Glomerular endothelial cell (primary cell): ENCODE data around the genes SLC36A3 and SPARC.

GRCh38 chr5:150517599-150518337 lies 9.8 kb downstream of the NDST1 start:
- RAMPAGE, long total RNA = no peak

DNA sequence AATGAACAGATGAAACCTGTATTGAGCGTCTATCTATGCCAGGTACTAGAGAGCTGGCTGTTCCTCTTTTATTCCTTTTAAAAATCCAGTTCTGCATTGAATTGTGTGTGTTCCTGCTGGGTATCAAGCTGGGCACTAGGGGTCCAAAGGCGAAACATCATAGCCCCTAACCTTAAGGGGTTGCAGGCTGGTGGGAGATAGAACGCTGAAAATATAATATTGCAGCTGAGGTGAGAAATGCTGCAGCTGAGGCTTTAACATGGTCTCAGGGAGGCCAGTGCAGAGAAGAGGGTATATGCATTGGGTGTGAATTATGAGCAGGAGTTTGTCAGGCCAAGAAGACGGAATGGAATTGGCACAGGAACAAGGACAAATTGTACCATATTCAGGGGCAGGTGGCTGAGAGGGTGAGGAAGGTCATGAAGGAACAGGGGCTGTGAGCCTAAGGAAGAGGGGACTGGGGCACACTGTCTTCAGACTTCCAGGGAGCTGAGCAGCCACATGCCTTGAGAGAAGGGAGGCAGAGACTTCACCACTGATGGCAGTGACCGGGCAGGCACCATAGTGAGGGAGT lies 18.6 kb downstream of the NDST1 start:
- RAMPAGE, long total RNA = no peak

GRCh38 chr5:150593475-150594323 lies 46.8 kb upstream of the SYNPO start:
- RAMPAGE, long total RNA = no peak

DNA sequence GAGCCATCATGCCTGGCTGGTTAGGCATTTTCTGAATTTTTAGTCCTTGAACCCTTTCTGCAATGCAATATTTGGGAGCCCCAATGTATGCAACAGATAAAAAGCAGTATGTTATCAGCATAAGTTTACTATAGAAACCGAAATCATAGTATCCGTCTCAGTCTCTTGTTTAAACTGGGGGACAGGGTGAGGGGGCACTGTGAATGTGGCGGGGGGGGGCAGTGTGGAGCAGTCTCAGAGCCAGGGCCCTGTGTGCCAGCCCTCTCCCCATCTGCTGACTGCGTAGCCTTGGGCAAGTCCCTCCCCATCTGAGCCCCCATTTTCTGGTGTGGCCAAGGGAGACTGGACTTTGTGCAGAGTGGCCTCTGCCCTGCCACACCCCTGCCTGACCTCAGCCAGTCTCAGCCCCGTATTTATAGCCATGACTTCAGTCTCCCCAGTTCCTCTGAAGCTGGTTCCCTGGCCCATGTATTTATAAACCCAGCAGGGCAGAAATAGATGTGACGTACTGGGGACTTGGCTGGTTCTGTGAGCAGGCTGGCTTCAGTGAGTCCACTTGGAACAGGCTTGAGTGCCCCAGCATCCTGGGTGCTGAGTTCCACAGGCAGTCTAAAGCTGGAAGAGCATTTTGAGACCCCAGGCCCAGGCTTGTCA lies 30.8 kb upstream of the SYNPO start:
- RAMPAGE, long total RNA = no peak

GRCh38 chr5:151016658-151017127 lies 3.7 kb upstream of the GPX3 start:
- RAMPAGE, long total RNA = no peak

GRCh38 chr5:151022590-151023253 lies 2.3 kb downstream of the GPX3 start:
- RAMPAGE, long total RNA = no peak

DNA sequence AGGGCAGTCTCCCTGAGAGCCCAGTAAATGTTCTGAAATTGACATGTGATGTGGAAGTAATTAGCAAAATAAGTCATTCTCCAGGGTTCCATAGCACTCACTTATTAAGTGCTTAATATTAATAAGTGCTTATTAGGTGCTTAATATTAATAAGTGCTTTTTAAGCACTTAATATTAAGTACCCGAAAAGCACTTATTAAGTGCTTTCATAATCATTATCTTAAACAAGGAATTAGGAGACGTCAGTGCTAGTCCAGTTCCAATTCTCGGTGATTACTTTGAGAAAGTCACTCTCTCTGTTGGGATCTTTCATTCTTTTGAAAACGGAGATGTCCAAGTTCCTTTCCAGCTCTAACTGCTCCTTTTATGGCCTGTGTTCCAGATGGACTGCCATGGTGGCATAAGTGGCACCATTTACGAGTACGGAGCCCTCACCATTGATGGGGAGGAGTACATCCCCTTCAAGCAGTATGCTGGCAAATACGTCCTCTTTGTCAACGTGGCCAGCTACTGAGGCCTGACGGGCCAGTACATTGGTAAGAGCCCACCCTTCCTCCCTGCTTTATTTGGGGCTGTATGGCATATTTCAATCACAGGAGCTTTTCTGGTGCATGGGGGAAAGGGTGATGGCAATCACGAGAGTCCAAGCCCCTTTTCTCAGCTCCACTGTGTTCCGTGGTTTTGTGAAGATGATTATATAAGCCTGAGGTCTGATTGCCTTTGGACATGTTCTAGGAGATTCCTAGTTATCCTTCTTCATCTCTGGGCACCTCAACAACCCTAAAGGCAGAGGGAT lies 4.8 kb downstream of the GPX3 start:
- RAMPAGE, long total RNA = no peak

DNA sequence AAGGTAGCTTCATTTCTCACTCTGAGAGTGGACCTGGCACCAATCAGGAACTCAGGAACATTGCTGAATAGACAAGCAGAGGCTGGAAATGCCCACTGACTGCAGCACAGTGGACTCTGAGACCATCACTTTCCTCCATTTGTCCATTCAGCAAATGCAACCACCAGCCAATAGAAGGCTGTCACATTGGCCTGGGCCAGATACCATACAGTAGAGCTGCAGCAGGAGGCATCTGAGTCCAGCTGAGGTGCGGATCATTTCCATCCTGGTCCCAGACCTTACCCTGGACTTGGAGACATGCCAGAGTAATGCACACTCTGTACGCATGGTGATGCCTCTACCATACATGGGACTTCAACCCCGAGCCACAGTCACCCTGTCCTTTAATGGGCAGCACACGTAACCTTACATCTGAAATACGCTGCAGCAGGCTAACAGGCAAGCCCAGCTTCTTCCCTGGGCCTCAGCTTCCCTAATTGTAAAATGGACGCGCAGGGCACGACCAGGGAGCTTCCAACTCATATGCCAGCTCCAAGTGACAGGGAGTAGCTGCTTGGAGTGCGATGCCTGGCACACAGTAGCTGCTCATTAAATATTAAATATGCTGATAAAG lies 18.0 kb downstream of the TNIP1 start:
- RAMPAGE, long total RNA = no peak

- RAMPAGE, long total RNA = no peak
Observed at GRCh38 chr5:151085267-151086578, 4.9 kb upstream of the TNIP1 start.

GRCh38 chr5:151095262-151096043 lies 14.6 kb upstream of the TNIP1 start:
- RAMPAGE, long total RNA = no peak

- RAMPAGE, long total RNA = no peak
Observed at GRCh38 chr5:151221580-151221936, 2.3 kb downstream of the CCDC69 start.

DNA sequence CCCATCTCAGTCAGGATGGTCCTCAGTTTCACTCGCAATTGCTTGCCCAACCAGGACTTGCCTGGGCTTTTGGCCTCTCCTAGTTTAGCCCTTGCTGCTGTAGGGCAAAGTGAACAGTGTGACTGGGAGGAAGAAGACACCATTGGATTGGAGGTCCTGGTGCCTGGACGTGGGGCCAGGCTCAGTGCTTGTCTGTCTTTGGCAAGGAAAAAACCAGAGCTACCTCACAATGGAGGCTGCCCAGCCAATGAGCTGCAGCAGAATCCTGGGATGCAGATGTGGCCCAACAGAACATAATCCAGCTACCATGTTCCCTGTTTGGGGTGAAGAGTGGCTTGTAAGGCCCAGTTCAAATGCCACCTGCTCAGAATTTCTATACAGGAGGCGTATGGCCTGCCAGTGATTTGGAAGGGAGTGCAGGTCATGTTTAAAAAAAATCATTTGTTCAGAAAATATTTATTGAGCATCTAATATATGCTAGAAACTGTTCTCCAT lies at the start of gene SLC36A3:
TSS of gene SLC36A3 (minus strand) at position 183 of the 495 bp plus-strand sequence.
- RAMPAGE, long total RNA = no peak

- RAMPAGE, long total RNA = no peak
Observed at GRCh38 chr5:151685460-151686325, 1.0 kb downstream of the SPARC start.

DNA sequence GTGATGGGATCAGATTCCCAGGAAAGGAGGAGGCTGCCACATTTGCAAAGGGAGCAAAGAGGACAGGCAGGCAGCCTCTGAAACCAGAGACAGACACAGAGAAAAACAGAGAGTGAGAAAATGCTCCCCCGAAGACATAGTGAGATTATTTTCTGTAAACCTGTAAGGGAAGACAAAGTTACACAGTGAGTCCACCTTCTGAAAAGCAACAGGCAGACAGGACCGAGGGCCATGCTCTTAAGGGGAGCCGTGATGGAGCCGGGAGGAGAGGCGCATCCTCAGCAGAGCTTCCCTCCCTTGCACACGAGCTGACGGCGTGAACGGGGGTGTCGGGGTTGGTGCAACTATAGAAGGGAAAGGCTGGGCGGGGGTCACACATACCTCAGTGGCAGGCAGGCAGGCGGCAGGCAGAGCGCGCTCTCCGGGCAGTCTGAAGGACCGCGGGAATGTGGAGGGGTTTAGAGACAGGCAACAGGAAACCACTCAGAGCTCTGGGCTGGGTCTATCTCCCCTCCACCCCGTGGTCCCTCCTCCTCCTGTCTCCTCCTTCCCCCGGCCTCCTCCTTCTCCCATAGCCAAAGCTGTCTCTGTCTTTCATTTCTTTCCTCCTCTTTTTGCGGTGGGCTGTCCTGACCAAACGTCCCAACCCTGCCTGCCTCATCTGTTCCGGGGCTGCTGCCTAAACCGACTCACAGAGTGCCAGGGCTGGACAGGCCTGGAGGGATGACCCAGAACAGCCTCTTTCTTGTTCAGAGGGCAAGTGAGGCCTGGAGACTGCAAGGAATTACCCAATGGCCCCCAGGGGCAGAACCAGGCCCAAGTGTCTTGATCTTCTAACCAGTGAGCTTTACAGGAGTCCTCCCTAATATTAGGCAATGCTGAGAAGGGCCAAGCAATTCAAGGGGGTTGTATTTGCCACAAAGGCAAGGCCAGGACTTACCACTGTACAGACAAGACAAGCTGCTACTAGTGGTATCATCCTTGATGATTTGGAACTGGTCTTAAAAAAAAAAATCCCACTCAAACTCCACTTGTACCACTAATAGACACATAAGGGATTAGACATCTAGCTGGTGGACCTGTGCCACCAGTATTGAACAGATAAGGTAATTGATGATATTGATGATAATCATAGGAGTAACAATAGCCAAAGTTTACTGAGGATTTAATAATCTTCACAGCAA lies at the start of gene SPARC:
TSS of gene SPARC (minus strand) at position 432 of the 1,184 bp plus-strand sequence.
- RAMPAGE, long total RNA = start-site peak on the minus strand centred at position 445 of the sequence, 73 bp wide, 16,075 and 20,000 reads in 2 replicates

- RAMPAGE, long total RNA = no peak
Observed at GRCh38 chr5:151709086-151709688, 22.5 kb upstream of the SPARC start.

DNA sequence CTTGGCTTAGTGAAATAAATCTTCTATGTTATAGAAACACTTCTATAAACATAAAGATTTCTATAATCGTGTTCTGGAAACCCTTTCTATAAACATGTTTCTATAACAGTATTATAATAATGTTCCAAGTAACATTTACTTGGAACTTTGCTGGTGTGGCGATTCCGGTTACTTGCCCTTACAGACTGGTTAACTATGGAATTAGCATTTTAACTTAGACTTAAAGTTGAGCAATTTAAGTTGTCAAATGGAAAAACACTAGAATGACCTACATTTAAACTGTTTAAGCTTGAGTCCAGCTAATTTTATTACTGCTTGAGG lies 1.8 kb downstream of the G3BP1 start:
- RAMPAGE, long total RNA = no peak

GRCh38 chr5:154380078-154380757 lies 65.6 kb upstream of the SAP30L start:
- RAMPAGE, long total RNA = no peak

- RAMPAGE, long total RNA = no peak
Observed at GRCh38 chr5:154395428-154396292, 50.1 kb upstream of the SAP30L start.

DNA sequence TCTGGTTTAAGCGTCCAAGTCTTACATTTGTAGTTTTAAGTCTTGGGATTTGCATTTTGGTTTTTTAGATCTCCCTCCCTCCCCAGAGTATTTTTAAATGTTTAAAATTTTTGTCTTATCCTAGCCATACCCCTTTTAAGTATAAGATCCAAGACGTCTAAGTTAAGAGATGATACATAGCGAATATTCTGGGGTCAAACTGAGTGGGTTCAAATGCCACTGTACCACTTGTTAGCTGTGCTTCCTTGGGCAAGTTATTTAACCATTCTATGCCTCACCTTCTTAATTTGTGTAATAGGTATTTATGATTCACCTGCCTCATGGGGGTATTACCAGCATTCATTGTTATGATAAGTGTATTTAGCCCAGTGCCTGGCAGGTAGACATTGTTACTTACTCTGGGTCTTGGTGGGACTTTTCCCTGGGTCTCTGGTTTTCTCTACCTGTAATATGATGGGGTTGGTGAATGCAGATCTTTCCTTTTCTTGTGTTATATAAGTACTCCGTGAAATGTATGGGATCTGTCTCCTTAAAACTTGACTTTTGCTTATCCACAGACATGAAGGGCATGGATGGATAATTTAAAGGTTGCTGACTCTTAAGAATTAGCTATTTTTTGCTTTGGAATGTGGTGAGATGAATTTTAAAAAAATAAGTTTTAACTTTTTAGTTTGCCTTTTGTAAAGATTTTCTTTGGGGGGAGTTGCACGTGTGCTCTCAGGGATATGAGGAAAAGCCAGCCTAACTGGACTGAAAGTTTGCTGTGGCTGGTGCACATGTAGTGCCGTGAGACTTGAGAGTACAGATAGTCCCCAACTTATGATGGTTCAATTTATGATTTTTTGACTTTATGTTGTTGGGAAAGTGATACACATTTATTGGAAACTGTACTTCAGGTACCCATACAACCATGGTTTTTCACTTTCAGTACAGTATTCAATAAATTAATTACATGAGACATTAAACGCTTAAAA lies 4.0 kb downstream of the LARP1 start:
- RAMPAGE, long total RNA = no peak

DNA sequence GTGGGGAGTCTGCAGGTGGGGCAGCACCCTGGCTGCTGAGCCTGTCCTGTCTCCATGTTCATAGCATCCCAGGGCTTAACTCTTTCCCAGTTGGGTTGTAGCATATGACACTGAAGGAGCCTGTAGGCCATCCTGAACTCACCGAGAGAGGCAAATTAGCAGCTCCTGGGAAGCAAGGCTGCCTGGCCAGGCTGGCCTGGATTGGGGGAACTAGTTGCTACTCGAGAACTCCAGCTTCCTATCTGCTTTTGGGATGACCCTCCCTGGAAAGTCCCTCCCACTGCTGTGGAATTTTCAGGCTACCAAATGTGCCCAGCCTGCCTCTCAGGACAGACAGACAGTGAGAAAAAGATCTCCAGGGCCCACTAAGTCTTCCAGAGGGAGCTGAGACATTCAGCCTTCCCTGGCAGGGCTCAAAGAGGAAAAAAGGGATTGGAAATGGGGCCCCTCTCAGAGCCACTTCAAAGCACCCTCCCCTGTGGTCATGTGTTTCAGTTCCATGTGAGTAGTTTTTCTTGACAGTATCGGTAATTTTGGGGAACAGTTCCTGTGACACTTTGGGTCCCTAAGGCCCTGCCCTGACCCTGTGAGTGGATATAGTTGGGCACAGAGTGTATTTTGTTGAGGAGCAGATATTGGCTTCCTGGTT lies 24.8 kb downstream of the LARP1 start:
- RAMPAGE, long total RNA = no peak